Thoracic aorta (tissue), 1 donor: ENCODE data around the genes CCDC63 and SH2B3.

GRCh38 chr12:110819687-110820284 lies 27.0 kb upstream of the CCDC63 start:
- RAMPAGE, long total RNA = no peak

DNA sequence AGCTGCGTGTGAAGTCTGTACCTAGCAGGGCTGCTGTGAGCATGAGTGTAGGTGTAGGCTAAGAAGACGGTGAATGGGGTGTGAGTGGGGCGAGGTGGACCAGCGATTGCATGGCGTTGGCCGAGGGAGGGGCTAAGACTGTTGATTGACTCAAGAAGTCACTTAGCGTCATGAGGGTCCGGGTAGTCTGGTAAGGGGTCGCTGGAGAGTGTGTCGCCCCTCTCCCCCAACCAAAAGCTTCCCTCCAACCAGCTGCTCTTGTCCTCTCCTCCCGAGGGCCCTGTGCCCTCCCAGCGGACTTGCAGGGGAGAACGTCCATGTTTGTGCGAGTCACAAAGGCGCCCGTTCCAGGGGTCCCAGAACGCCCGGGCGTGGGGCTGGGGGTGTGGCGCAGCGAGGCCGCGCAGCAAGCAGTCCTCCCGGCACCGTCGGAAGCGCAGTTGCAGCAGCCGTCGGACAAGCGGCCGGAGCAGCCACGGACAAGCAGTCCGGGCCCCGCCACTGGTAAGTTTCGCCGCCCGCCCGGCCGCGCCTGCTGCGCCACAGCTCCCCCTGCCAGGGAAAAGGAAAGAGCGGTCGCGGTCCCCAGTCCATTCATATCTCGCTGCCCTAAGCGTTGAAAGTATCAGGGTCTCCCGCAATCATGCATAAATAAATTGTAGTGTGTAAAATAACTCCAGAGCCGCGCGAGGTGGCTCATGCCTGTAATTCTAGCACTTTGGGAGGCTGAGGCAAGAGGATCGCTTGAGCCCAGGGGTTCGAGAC lies at the start of gene CCDC63:
CCDC63 (plus strand) TSS at position 386 of the 765 bp plus-strand sequence.
- RAMPAGE, long total RNA = no peak

DNA sequence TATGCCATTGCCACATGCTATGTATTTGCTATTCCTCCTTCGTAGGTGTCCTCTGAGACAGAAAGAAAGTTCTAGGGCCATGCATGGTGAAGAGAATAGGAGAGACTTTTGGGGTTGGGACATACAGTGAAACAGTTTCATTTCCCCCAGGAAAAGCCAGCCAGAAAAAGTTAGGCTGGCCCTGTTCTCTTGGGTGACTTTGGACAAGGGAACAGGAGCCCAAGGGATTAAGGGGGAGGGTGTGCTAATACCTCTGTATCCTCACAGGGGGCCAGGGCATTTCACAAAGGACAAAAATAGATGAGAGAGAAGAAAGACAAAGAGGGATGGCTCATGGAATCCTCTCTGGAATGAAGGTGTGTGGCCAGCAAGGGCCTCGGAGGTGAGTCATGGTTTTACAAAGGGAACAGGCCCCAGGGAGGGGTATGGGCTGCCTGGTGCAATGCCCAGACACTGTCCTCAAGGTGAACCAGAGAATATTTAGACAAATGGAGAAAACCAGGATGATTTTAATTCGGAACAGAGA lies 14.0 kb upstream of the MYL2 start:
- RAMPAGE, long total RNA = no peak

DNA sequence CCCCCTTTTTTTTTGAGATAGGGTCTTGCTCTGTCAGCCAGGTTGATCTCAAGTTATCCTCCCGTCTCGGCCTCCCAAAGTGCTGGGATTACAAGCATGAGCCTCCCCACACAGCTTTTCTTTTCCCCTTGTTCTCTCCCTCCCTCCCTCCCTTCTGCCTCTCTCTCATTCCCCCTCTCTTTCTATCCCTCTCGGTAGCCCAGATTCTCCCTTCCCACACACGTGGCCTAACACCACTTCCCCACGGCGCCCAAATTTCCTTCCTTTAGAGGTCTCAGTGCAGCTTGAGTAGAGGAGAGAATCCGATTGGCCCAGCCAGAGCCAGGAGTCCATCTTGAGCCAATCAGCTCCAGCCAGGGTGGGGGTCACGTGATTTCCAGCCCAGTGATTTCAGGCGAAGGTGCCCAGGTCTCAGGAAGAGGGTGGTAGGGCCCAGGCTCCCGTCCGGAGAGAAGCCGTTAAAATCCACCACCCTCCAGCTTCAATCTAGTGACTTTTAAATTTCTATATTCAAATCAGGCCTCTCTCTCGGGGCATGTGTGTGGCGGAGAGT lies 45.1 kb upstream of the MYL2 start:
- RAMPAGE, long total RNA = no peak

DNA sequence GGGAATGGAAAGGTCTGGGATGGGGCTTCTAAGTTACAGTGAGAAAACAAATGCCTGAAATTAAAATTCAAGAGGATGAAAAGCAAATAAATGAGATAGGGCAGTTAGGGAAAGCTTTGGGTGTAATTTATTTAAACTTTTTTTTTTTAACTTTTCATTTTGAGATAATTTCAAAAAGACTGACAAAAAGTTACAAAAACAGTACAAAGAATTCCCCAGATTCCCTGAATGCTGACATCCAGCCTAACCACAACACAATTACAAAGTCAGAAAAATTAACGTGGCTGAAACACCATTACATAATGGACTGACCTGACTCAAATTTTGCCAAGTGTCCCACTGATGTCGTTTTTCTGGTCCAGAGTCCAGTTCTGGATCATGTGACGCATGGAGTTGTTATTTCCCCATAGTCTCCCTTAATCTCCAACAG lies 73.7 kb downstream of the CUX2 start:
- RAMPAGE, long total RNA = no peak

GRCh38 chr12:111360342-111360902 lies 8.5 kb downstream of the PHETA1 start:
- RAMPAGE, long total RNA = no peak

DNA sequence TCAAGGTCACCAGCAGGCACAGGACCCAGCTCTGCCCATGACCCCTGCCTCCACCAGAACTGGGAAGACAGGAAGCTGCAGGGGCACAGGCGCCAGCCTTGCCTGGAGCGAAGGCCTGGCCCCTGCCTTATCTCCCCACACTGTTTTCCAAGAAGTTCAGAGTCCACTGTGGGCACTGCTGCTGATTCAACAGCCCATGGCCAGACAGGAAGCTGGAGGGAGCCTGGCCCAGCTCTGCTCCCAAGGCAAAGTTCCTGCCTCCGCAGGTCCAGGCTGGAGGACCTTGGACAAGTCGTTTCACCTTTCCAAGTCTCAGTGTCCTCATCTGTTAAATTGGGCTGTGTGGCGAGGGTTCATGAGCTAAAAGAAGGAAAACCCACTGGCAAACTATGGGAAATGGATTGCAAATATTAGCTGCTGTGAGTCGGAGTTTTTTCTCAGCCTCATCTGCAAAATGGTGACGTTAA lies 1.2 kb downstream of the PHETA1 start:
- RAMPAGE, long total RNA = no peak

DNA sequence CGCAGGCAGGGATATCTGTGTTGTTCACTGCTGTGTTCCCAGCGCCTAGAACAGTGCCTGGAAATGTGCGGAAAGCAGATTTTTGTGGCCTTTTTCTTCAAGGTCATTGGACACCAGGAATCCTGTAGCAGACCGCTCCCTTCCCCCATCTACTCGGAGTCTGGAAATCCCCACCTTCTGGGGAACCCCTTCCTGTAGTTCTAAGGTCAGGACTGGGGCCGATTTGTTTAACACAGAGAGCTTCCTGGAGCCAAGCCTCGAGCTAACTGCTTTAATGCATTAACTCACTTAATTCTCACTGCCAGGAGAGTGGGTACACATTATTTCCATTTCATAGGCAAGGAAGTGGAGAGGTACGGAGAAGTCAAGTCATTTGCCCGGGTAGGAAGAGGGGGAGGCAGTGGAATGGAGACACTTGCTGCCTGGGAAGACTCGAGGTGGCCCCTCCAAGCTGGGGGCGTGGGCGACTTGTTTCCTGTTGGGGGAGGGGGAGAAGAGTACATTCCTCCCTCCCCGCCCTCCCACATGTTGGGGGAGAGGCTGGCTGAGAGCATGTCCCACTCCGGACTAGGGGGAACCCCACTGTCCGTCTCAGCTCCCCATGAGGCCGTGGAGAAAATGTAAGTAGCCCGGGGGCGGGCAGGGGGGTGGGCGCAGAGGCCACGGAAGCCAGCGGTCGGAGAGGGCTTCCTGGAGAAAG lies 1.1 kb upstream of the SH2B3 start:
- RAMPAGE, long total RNA = no peak

DNA sequence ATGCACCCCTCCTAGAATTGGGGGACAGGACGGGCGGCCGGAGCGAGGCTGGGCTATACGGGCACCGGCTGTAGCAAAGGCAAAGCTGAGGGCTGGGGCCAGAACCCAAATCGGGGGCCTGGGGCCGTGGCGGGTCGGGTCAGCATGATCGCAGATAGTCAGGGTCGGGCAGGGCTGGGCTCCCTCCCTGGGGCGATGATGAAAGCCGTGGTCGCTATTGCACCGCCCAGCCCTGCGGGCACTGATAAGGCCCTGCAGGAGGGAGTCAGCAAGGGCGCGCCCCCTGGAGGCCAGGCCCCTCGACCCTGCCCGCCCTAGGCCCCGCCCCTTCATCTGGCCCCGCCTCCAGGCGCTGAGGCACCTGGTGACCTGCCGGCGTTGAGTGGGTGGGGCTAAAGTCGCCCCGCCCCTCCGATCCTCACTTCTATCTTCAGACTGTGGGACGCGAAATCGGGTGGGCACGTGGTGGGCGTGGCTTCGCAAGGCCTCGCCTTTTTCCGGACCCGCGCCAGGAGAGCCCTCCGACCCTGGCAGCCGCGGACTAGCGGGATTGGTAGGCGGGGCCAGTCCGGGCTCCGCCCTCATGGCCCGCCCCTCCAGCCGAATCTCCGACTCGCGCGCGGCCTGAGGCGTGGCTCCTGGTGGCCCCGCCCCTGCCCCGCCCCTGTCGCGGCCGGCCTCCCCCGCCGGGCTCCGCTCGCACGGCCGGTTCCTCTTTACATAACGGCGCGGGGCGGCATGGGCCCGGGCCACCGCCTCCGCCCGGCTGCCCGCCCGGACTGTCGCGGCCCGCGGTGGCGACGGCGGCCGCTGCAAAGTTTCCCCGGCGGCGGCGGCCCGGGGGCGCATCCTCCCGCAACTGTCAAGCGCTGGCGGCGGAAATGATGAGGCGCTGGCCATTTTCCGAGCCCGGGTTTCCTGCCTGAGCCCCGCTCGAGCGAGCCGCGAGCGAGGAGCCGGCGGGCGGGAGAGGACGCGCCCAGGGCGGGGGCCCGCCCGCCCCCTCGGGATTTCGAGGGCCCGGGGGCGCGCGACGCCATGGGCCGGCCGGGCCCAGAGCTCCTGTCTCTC lies at the start of gene SH2B3:
SH2B3 (plus strand) TSS at position 719 of the 1,071 bp plus-strand sequence.
- RAMPAGE, long total RNA = no peak

- RAMPAGE, long total RNA = no peak
Observed at GRCh38 chr12:111409600-111409868, 3.8 kb downstream of the SH2B3 start.

DNA sequence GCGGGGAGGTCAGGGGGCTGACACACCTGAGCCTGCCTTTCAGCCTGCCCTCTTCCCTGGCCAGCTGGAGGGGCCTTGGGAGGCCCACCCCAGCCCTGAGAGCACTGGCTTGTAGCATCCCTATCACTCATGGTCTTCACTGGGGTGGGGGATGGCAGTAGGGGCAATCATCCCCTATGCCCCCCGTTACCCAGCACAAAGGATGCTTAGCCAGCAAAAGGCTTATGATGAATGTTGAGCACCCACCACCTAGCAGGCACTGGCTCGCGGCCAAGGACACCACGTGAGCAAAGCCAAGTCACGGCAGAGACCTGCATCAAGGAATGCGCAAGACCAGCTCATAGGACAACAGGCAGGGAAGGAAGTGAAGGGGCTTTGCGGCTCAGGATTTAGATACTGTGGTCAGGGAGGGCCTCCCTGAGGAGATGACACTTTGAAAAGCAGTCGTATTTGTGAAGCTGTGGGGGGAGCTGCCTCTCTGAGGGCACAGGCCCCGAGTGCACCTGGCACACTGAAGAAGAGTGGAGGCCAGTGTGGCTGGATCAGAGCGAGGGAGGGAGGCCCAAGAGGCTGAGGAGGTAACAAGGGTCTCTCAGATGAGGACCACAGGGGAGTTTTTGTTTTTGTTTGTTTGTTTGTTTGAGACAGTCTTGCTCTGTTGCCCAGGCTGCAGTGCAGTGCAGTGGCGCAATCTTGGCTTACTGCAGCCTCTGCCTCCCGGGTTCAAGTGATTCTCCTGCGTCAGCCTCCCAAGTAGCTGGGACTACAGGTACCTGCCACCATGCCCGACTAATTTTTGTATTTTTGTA lies 32.8 kb downstream of the SH2B3 start:
- RAMPAGE, long total RNA = no peak

- RAMPAGE, long total RNA = no peak
Observed at GRCh38 chr12:111442497-111443606, 37.1 kb downstream of the SH2B3 start.

DNA sequence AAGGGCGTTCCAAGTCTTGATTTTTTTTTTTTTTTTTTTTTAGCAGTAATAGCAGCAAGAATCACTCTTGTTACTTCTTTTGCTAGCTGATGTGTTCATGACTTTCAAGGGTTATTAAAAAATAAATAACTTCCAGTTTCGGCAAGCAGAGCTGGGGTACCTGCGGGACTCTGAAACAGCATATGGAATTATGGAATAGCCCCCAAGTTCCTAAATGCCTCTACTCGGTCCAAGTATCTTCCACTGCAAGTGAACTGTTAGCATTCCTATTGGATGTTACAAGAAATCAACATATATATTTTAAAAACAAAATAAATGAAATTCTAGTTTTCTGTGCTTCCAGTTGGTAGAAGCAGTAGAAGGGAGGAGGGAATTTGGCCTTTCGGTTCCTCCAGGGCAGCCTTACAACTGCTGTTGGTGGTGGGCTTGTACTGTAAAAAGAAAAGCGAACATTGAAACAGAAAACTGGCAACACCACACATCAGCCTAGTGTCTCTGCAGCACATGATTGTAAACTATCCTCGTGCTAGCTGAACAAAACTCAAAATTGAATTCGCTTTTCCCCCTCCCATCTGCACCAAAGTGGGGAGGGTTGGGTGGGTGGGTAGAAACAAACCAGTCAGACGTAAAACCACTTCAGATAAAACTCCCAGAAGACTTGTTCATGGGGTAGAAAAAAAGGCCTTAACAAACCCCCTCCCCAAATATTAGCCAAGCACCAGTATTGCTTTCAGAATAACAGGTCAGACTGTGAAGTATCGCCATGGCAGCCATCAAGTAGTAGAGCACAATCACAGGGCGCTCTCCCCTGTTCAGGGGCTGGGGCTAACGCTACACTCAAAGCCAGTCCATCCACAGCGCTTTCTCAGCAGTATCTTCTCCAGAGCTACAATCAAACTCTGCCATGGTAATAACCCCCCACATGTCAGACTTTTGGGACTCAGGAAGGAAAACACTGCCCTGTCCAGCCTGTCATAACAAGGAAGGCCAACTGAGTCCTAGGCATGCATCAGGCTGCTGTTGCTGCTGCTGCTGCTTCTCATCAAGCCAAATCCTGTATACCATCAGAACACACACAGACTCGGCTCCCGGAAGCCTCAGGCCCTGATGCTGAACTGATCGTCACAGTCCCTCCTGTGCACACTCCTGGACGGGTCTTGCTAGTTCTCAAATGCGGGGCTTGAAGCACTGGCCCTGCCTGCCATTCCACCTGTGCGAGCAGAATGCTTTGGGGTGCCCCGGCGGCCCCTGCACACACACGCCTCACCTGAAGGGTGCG lies 47.1 kb downstream of the SH2B3 start:
- RAMPAGE, long total RNA = no peak

- RAMPAGE, long total RNA = no peak
Observed at GRCh38 chr12:111470180-111471217, 64.8 kb downstream of the SH2B3 start.

- RAMPAGE, long total RNA = no peak
Observed at GRCh38 chr12:111598478-111599037, 557 bp downstream of the ATXN2 start.

DNA sequence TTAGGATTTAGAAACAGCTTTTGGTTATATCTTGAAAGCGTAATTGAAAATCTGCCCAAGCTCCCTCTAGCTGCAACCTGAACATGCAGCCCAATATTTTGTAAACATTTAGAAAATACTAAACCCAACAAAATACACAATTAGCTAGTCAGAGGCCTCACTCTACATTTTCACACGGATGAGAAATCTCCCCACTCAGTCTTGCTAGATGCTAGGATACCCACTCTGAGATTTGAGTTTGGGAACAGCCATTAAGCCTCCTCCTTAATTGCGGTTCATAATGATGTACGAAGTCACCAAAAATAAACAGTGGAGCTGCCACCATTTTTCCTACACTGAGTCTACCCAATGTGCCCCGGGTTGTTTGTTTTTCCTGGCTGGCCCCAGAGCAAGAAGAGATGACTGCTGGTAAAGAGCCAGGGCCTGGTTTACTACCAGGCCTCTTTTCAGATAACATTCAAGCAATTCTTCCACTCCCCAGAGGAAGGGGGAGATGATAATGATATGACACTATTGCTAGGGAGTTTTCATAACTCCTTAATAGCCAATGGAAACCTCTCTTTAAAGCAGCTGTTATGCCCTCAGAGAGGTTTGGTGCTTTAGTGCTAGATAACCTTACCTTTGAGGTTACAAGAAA lies 42.4 kb downstream of the BRAP start:
- RAMPAGE, long total RNA = no peak

DNA sequence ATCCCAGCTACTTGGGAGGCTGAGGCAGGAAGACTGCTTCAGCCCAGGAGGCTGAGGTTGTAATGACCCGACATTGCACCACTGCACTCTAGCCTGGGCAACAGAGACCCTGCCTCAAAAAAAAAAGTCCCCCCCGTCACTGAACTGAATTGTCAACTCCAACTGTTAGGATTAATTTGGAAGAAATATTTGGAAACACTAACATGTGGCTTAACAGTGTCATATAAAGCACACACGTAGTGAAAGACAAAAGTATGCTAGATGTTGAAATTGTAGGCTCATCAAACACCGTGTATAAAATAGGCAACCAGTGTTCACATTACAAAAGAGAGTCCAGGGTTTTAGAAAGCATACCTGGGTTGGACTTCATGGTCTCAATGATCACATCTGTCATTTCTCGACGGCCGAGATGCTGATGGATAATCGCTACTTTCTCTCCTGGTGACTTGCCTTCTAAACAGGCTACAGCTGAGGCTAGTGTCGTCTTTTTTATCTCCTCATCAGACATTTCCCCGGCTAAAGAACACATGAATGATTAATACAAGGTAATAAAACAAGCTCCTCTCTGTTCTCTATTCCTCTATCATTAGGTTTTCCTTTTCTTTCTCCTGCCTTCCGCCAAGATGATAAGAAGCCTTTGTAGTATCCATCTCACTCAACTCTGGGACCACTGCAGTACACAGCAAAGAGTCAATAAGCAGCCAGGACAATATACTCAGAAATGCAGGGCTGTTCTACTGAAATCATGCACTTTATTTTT lies 2.8 kb downstream of the BRAP start:
- RAMPAGE, long total RNA = start-site peak on the minus strand centred at position 300 of the sequence, 896 bp wide, 13 reads

DNA sequence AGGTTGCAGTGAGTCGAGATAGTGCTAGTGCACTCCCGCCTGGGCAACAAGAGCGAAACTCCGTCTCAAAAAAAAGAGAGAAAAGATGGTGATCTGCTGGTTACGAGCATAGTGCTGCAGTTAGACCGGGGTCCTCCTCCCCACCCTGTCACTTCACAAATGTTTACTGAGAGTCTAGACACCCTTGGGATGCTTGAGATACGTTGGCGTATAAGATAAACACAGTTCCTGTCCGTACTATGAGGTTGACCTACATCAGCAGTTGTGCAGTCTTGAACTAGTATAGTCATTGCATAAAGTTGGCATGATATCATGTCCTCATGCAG lies 760 bp downstream of the ACAD10 start:
- RAMPAGE, long total RNA = no peak

DNA sequence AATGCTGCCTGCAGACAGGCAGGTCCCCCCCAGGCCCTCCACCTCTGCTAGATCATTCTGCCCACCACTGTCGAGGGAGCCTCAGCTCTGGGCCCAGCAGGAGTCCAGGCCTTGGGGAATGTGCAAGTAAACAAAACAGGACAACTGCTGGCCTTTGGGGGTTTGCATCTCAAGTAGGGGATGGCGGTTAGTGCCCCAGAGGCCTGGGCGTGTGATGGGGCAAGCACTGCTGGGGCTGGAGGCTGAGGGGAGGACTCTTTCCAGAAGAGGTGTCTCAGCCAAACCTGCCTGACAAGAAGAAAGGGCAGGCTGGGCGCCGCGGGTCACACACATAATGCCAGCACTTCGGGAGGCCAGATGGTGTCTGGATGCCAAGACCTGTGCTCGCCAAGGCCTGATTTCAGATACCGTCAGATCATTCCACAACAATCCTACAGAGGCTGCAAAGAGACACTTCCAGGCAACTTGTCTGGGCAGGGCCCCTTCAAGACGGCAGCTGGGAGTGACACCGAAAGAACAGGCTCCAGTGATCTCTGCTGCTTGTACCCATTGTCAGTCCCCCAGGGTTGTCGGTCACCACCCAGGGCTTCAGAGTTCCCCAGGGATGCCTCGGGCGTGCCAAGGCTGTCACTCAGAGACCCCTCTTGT lies 8.5 kb upstream of the ALDH2 start:
- RAMPAGE, long total RNA = no peak

- RAMPAGE, long total RNA = no peak
Observed at GRCh38 chr12:111775198-111776554, 8.9 kb downstream of the ALDH2 start.